ENCODE measurements around a stretch of chr3.

GRCh38 chr3:197069097-197069436 lies 39.5 kb upstream of the MELTF start:
- RAMPAGE, long total RNA, result no peak
- RRBS, 2 experiments, result no CpG with 5 or more reads among the region's 5 CpGs
CAGE:
- cytosol, long polyA minus RNA, result no peak
- cytosol, long polyA plus RNA, result no peak
- long polyA plus RNA, result no peak
- nucleolus, long total RNA, result no peak
- nucleus, long polyA plus RNA, result no peak
- nucleus, long total RNA, result no peak

GRCh38 chr3:197311065-197311264 lies 12.6 kb upstream of the DLG1 start:
- RAMPAGE, long total RNA, result no peak
- RRBS, 2 experiments, result no CpG with 5 or more reads among the region's 2 CpGs
CAGE:
- cytosol, long polyA minus RNA, result no peak
- cytosol, long polyA plus RNA, result no peak
- long polyA plus RNA, result no peak
- nucleolus, long total RNA, result no peak
- nucleus, long polyA plus RNA, result no peak
- nucleus, long total RNA, result no peak

GRCh38 chr3:197371917-197372807 lies 73.8 kb upstream of the DLG1 start:
- RAMPAGE, long total RNA, result no peak
- RRBS, 2 experiments, result no CpG with 5 or more reads among the region's 9 CpGs
CAGE:
- cytosol, long polyA minus RNA, result no peak
- cytosol, long polyA plus RNA, result no peak
- long polyA plus RNA, result no peak
- nucleolus, long total RNA, result no peak
- nucleus, long polyA plus RNA, result no peak
- nucleus, long total RNA, result no peak

DNA sequence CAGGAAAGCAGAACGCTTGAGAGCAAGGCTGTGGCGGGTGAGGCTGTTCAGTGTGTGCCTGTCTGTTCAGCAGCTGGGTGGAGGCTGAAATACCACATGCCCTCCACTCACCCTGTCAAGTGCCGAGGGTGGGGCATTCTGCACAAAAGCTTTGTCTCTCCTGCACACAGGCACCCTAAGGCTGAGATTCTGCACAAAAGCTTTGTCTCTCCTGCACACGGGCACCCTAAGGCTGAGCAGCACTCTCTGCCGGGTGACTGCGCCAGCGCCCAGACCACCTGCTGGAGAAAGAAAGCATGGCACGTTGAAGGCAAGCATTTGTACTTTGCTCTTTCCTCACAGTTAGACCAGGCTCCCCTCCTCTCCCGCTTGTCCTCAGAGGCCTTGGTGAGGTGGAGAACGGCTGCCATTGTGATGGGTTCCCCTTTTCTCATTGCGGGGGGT lies 97.5 kb downstream of the BDH1 start:
- RAMPAGE, long total RNA, result no peak
- RRBS, 2 experiments, result no CpG with 5 or more reads among the region's 11 CpGs
CAGE:
- cytosol, long polyA minus RNA, result no peak
- cytosol, long polyA plus RNA, result no peak
- long polyA plus RNA, result no peak
- nucleolus, long total RNA, result no peak
- nucleus, long polyA plus RNA, result no peak
- nucleus, long total RNA, result no peak

- RAMPAGE, long total RNA, result no peak
- RRBS, 2 experiments, result no CpG with 5 or more reads among the region's 9 CpGs
CAGE:
- cytosol, long polyA minus RNA, result no peak
- cytosol, long polyA plus RNA, result no peak
- long polyA plus RNA, result no peak
- nucleolus, long total RNA, result no peak
- nucleus, long polyA plus RNA, result no peak
- nucleus, long total RNA, result no peak
Observed at GRCh38 chr3:197484248-197484717, 71.5 kb downstream of the BDH1 start.

DNA sequence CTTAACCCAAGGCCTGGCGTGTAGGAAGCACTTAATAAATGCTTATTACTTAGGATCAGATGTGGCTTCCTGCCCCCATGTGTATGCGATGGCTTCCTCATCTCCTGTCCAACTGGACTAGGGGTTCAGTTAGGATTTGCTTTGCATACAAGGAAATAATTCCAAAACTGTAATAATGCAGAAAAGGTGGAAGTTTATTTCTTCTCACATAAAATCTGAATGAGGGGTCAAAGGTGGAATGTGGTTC lies 54.6 kb downstream of the BDH1 start:
- RAMPAGE, long total RNA, result no peak
- RRBS, 2 experiments, result no CpG with 5 or more reads among the region's 2 CpGs
CAGE:
- cytosol, long polyA minus RNA, result no peak
- cytosol, long polyA plus RNA, result no peak
- long polyA plus RNA, result no peak
- nucleolus, long total RNA, result no peak
- nucleus, long polyA plus RNA, result no peak
- nucleus, long total RNA, result no peak

GRCh38 chr3:197502982-197503343 lies 52.8 kb downstream of the BDH1 start:
- RAMPAGE, long total RNA, result no peak
- RRBS, 2 experiments, result no CpG with 5 or more reads among the region's 4 CpGs
CAGE:
- cytosol, long polyA minus RNA, result no peak
- cytosol, long polyA plus RNA, result no peak
- long polyA plus RNA, result no peak
- nucleolus, long total RNA, result no peak
- nucleus, long polyA plus RNA, result no peak
- nucleus, long total RNA, result no peak

- RAMPAGE, long total RNA, result no peak
- RRBS, 2 experiments, result no CpG with 5 or more reads among the region's 12 CpGs
CAGE:
- cytosol, long polyA minus RNA, result no peak
- cytosol, long polyA plus RNA, result no peak
- long polyA plus RNA, result no peak
- nucleolus, long total RNA, result no peak
- nucleus, long polyA plus RNA, result no peak
- nucleus, long total RNA, result no peak
Observed at GRCh38 chr3:197513921-197514586, 41.7 kb downstream of the BDH1 start.

DNA sequence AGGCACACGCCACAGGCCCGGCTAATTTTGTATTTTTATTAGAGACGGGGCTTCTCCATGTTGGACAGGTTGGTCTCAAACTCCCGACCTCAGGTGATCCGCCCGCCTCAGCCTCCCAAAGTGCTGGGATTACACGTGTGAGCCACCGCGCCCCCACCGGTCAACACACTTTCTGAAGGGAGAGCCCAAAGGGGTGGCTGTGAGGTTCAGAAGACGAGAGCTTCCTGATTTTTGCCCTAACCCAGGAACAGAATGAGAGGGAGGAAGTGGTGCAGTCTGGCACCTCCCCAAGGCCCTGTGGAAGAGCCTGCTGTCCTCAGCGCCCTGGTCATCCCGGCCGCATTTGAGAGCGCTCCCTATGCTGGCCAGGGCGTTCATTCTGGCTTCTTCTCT lies 13.1 kb downstream of the BDH1 start:
- RAMPAGE, long total RNA, result no peak
- RRBS, 2 experiments, result no CpG with 5 or more reads among the region's 16 CpGs
CAGE:
- cytosol, long polyA minus RNA, result no peak
- cytosol, long polyA plus RNA, result no peak
- long polyA plus RNA, result no peak
- nucleolus, long total RNA, result no peak
- nucleus, long polyA plus RNA, result no peak
- nucleus, long total RNA, result no peak

GRCh38 chr3:197627602-197628579 lies 72.1 kb upstream of the BDH1 start:
- RAMPAGE, long total RNA, result start-site peak on the minus strand at chr3:197627846-197627892, 344 and 85 reads in 2 replicates
- RRBS, 2 experiments, result 7% methylated on average over 5 of the region's 96 CpGs; no CpG with 5 or more reads in 1 of the 2 experiments
CAGE:
- cytosol, long polyA minus RNA, result no peak
- cytosol, long polyA plus RNA, result no peak
- long polyA plus RNA, result no peak
- nucleolus, long total RNA, result no peak
- nucleus, long polyA plus RNA, result start-site peak on the minus strand at chr3:197627840-197627885, 139 and 330 reads in 2 replicates
- nucleus, long total RNA, result no peak

DNA sequence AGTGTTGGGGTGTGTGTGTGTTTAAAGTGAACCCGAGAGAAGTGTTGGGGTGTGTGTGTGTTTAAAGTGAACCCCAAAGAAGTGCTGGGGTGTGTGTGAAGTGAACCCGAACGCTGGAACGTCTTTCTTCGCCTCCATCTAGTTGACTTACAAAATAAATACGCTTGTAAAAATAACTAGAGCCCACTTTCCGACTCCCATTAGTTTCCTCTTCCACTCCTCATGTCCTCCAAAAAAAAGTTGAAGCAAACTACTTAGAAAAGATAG lies 918 bp downstream of the LRCH3 start:
- RAMPAGE, long total RNA, result no peak
- RRBS, 2 experiments, result no CpG with 5 or more reads among the region's 7 CpGs
CAGE:
- cytosol, long polyA minus RNA, result no peak
- cytosol, long polyA plus RNA, result no peak
- long polyA plus RNA, result no peak
- nucleolus, long total RNA, result no peak
- nucleus, long polyA plus RNA, result no peak
- nucleus, long total RNA, result no peak

- RAMPAGE, long total RNA, result no peak
- RRBS, 2 experiments, result no CpG with 5 or more reads among the region's 6 CpGs
CAGE:
- cytosol, long polyA minus RNA, result no peak
- cytosol, long polyA plus RNA, result no peak
- long polyA plus RNA, result no peak
- nucleolus, long total RNA, result no peak
- nucleus, long polyA plus RNA, result no peak
- nucleus, long total RNA, result no peak
Observed at GRCh38 chr3:197844288-197844739, 53.3 kb downstream of the LRCH3 start.

DNA sequence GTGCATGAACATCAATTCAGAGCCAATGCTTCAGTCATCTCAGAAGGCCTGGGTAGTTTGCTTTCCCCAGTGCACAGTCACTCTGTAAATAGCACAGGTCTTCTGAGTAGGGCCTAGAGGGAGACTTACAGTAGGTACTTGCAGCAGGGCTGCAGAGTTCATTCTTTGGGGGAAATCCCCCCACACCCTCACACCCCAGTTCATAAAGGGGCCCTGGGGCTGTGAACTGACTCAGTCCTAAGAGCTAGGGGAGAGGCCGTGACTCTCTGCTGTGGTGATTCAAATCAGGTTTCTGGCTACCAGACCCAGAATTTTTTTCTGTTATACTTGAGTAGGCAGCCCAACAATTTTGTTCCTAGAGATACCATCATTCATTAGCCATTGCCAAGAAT lies 43.4 kb upstream of the RPL35A start:
- RAMPAGE, long total RNA, result no peak
- RRBS, 2 experiments, result no CpG with 5 or more reads among the region's 1 CpG
CAGE:
- cytosol, long polyA minus RNA, result no peak
- cytosol, long polyA plus RNA, result no peak
- long polyA plus RNA, result no peak
- nucleolus, long total RNA, result no peak
- nucleus, long polyA plus RNA, result no peak
- nucleus, long total RNA, result no peak

Data from GM12878 (cell line).